Cardiac muscle cell (in vitro differentiated cells and primary cell): ENCODE measurements around the genes ARL3 and CYP17A1.

- RAMPAGE, long total RNA = no peak
- RRBS = no CpG with 5 or more reads among the region's 3 CpGs
Observed at GRCh38 chr10:101967999-101968662, 87.8 kb downstream of the ARMH3 start.

DNA sequence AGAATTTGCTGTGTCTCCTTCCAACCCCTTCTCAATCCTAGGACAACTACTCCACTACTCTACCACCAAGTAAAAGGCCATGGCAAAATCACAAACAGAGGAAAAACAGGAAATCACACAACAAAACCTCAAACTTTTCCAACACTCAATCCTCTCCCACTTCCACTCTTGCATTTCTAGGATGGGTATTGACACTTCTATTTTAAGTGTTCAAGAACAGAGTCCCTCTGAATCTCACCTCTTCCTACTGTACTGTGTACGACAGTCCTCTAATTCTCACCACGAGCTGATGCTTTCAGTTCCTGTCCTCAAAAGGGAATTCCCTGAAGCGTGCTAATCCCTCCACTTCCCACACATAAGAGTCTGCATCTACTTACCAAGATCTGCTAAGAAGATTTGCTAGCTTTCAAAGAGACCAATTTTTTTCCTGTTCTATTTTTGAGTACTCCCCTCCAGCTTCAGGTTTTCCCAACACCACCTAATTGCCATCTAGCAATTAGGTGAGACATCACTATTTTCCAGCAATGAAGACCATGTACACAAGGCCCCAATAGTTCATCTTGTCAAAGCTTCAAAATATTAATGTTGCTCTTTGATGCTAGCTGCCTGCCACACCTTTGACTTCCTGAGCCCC lies 54.5 kb downstream of the ARMH3 start:
- RAMPAGE, long total RNA = no peak
- RRBS = no CpG with 5 or more reads among the region's 3 CpGs

GRCh38 chr10:102017038-102017405 lies 39.0 kb downstream of the ARMH3 start:
- RAMPAGE, long total RNA = no peak
- RRBS = no CpG with 5 or more reads among the region's 3 CpGs

- RAMPAGE, long total RNA = no peak
- RRBS = 3% methylated on average over 25 of the region's 63 CpGs
Observed at GRCh38 chr10:102114230-102115306, 5.6 kb downstream of the LDB1 start.

- RAMPAGE, long total RNA = no peak
- RRBS = 5% methylated on average over 2 of the region's 13 CpGs
Observed at GRCh38 chr10:102117503-102118630, 2.3 kb downstream of the LDB1 start.

DNA sequence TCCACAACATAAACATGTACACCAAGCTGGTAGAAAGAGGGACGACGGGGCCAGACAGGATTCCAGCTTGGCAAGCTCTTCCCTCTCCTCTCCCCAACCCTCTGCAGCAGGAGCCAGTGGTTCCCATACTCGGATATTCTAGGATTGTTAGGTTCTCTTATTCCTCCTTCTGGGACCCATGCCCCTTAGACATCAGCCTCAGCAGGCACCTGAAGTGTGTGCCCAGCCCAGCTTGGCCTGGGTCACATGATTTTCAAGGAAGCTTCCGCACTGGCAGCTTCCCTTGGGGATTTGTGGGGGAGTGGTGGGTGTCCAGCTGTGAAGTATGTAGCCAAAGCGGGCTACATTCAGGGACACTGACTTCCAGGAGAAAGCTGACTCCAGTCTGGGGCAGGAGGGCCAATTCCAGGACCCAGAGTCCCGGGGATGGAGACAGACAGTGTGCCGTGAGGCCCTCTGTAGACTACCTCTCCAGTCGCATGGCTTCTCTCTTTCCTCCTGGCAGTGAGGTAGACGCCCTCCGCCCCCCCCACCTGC lies 1.3 kb downstream of the LDB1 start:
- RAMPAGE, long total RNA = no peak
- RRBS = no CpG with 5 or more reads among the region's 10 CpGs

DNA sequence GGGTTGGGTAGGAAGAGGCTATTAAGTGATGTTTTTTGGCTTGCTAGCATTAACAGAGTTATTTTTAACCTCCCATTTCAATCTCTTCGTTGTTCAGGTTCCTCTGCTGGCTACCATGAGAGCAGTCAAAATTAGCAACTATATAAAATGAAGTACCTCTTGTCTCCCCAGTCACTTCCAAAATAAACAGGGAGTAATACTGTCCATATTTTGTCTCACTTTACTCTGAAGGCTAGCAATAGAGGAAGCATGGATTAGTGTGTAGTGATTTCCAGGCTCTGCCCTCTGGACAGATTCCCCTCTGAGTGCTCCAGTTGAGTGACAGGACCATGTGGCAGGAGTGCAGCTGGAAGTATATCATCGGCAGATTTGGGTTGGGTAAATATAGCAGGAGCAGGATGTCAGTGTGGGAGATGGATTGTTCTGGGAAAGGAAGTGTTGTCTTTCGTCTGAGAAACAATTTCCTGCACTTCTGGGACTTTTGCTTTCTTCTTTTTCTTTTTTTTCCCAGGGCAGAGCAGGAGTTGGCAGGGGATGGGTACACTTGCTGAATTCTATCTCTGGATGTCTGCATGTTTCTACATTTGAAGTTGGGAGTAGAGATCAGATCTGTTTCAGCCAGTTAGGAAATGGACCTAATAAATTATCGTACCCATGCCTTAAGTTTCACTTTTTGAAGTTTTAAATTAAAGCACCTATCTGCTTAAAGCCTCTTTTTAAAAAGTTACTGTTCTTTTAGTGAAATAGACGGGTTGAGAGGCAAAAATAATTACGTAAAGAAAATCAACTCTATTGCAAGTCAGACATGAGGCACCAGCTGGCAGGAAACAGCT lies 35.4 kb downstream of the GBF1 start:
- RAMPAGE, long total RNA = no peak
- RRBS = no CpG with 5 or more reads among the region's 6 CpGs

DNA sequence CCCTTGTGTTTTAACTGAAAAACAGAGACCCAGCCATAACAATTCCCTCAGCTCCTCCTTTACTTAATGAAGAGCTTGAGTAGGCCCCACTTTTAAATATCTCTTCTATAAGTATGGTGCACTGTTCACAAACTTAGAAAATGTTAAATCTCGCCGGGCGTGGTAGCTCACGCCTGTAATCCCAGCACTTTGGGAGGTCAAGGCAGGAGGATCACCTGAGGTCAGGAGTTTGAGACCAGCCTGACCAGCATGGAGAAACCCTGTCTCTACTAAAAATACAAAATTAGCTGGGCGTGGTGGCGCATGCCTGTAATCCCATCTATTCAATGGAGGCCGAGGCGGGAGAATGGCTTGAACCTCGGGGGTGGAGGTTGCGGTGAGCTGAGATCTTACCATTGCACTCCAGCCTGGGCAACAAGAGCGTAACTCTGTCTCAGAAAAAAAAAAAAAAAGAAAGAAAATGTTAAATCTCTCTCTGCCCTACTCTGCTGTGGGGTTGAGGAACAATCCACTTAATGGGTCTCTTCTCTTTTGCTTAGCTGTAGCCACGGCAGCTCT lies 66.6 kb downstream of the GBF1 start:
- RAMPAGE, long total RNA = no peak
- RRBS = no CpG with 5 or more reads among the region's 12 CpGs

- RAMPAGE, long total RNA = no peak
- RRBS = 67% methylated on average over 1 of the region's 7 CpGs
Observed at GRCh38 chr10:102424945-102425414, 4.3 kb downstream of the FBXL15 start.

GRCh38 chr10:102431510-102432092 lies 773 bp downstream of the CUEDC2 start:
- RAMPAGE, long total RNA = no peak
- RRBS = no CpG with 5 or more reads among the region's 4 CpGs

- RAMPAGE, long total RNA = no peak
- RRBS = no CpG with 5 or more reads among the region's 7 CpGs
Observed at GRCh38 chr10:102434517-102434995, 2.2 kb upstream of the CUEDC2 start.

- RAMPAGE, long total RNA = no peak
- RRBS = 1% methylated on average over 29 of the region's 120 CpGs
Observed at GRCh38 chr10:102450287-102451274, 762 bp downstream of the C10orf95 start.

DNA sequence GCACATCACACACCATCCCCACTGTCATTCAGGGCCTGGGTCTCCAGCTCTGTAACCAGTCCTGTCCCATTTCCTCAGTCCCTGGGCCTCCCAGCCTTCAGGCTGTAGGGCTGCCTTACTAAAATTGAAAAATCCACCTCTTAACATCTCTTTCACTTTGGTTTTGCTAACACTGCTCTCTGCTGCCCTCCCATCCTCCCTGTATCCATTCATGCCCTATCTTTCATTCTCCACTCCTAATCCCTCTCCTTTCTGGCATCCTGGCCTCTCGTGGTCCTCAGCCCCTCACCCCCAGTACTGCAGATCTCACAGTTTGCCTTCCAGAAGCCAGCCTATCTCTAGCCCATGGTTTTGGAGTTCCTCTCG lies 13.2 kb upstream of the TRIM8 start:
- RAMPAGE, long total RNA = no peak
- RRBS = no CpG with 5 or more reads among the region's 2 CpGs

DNA sequence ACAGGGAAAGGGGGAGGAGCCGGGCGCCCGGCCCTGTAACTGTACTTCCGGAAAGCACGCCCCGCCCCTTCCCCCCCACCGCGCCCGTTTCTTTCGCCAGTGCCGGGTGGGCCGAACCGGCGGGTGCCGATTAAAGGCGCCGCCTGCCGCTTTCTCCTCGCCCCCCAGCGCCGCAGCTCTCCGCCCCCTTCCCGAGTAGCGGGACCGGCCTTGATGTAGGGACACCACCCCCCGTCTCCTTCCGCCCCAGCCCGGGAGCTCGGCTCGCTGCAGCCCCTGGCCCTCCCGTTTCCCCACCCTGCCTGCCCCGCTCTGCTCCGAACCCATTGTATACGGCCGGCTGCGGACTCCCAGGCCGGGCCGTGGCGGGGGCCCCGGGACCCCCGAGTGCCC lies 2.0 kb upstream of the TRIM8 start:
- RAMPAGE, long total RNA = no peak
- RRBS = 6% methylated on average over 30 of the region's 41 CpGs

GRCh38 chr10:102650472-102651497 lies 6.5 kb downstream of the TRIM8 start:
- RAMPAGE, long total RNA = no peak
- RRBS = 40% methylated on average over 1 of the region's 15 CpGs

DNA sequence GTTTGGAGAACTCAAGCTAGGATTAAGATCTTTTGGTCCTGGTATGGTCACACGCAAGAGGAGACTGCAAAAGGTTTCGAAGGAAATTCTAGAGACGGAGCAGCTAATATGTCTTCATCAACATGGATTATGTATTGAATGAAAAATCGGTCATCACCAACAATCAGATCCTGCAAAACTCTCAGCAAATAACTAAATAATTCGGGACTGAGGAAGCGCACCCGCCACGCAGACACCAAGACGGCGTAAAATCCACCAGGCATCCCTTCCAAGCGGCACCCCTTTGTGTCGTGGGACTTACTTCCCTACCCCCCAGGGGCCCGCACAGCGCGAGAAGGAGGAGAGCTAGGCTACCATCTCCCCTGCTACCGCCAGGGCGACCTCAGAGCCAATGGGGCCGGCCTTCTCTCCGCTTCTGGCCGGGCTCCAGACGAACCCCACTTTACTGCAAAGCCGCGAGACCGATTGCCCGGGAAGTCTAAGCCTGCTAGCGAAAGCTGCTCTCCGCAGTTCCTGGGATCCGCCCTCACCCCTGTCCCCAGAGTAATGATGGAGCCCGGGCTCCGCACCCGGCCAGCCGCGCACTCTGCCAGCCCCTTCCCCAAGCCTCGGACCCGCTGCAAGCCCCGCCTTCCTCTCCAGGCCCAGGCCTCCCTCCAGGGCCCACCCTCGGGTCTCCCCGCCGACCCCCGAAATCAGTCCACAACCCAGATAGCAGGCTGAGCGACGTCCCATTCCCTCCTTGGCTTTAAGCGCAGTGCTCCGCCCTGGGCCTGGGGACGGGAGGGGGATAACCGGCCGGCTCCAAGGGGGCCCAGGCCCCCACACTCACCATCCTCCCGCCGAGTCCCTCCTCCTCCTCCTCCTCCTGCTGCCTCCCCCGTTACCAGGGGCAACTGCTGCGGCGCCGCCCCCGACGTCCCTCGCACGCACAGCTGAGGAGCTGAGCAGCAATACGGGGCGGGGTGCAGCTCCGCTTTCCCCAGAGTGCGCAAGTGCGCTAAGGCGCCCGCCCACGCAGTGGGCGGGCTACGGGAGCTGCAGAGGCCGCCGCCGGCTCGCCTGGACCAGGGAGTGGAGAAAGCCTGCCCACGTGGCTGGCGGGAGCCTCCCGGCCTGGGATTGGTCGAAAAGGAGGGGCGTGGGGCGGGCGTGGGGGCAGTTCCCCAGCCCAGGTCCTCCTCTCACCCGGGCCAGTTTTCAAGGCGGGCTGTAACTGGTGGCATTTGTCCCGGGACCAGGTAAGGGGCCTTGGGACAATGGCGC lies at the start of gene ARL3:
TSS of gene ARL3 (minus strand) at position 957 of the 1,266 bp plus-strand sequence.
- RAMPAGE, long total RNA = start-site peak on the minus strand centred at position 879 of the sequence, 211 bp wide, 18,367 and 13,949 reads in 2 replicates; start-site peak on the plus strand centred at position 1,177 of the sequence, 86 bp wide, 48 and 87 reads in 2 replicates
- RRBS = 2% methylated on average over 18 of the region's 82 CpGs

DNA sequence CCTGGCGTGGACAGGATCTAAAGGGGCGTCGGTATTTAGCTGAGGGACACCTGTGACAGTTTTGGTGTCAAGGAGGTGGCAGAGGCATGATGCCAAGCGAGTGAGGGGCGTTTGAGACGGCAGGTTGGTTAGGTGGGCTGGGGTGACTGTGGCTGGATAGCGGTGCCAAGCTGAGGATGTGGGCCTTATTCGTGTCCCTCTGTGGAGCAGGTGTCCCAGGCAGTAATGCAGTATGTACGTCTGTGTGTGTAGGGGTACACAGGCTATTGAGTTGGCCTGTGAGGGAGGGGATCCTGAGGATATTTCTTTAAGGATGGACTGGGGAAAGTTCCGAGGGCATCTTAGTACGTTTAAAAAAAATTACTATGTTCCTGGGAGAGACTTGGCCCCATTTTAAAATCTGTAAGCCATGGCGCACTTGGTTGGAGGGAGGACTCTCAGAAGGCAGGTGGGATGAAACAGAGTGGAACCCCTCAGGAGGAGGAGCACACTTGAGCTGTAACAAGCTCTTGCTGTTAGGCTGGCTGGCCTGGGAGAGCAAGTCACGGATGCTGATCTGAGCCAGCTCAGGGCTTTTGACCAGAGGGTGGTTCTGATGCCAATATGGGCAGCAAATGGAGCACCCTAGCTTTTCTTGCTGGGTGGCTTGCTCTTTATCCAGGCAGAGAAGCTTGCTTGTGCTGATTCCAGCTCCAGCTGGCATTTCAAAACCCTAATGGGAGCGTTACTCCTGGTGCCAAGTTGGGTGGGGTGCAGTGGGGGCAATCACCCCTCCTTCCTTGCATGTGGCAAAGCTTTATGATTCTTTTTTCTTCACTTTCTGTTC lies 727 bp downstream of the WBP1L start:
- RAMPAGE, long total RNA = no peak
- RRBS = no CpG with 5 or more reads among the region's 14 CpGs

DNA sequence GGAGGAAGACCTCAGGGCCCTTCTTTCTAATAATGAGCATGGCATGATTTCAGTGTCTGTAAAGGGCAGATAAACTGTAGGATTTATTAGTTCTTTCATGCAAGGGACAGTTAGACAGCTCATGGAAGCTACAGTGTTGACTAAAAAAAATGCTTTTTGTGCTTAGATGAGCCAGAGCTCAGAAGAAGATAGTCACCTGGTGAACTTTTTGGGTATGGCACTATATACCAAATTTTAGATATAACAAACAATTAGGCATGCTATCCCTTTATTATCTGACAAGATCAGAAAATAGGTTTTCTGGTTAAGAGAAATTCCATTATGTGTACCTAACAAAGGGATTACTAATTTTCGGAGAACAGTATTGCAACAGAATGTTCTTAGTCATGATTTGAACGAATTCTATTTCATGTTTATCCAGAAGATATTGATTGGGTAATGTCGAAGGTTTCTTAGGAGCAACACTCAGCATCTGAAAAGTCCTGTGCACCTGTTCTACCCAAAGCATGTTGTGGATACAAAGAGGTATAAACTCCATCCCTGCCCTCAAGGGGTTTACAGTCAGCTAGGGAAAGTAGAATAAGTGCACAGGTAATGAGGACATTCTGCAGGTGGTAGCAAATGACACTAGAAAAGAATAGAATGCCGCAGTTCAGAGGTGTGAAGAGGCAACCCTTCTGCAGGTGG lies 36.5 kb downstream of the WBP1L start:
- RAMPAGE, long total RNA = no peak
- RRBS = no CpG with 5 or more reads among the region's 4 CpGs

DNA sequence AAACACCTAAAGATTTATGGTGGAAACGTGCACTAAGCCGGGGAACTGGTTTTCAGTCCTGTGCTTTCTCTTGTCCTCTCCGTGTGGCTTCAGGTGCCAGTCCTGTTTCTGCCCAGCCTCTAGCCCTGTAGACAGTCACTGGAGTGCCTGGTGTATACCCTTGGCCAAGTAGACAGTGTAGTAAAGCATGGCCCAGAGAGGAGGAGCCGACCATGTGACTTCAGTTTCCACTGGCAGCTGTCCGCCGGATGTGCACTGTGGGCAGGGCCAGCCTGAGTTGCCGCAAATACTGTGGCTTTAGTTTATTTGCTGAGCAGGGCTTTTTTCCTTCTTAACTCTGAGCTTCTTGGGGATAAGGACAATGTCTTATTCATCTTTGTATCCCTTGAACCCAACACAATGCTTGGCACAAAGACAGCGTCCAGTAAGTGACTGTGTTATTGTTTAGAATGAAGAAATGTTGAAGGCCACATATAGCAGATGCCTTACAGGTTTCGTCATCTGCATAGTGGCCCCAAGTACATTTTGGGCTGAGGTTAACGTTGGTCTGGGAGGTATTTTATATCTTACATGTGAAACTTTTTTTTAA lies 40.8 kb downstream of the CYP17A1 start:
- RAMPAGE, long total RNA = no peak
- RRBS = no CpG with 5 or more reads among the region's 10 CpGs

DNA sequence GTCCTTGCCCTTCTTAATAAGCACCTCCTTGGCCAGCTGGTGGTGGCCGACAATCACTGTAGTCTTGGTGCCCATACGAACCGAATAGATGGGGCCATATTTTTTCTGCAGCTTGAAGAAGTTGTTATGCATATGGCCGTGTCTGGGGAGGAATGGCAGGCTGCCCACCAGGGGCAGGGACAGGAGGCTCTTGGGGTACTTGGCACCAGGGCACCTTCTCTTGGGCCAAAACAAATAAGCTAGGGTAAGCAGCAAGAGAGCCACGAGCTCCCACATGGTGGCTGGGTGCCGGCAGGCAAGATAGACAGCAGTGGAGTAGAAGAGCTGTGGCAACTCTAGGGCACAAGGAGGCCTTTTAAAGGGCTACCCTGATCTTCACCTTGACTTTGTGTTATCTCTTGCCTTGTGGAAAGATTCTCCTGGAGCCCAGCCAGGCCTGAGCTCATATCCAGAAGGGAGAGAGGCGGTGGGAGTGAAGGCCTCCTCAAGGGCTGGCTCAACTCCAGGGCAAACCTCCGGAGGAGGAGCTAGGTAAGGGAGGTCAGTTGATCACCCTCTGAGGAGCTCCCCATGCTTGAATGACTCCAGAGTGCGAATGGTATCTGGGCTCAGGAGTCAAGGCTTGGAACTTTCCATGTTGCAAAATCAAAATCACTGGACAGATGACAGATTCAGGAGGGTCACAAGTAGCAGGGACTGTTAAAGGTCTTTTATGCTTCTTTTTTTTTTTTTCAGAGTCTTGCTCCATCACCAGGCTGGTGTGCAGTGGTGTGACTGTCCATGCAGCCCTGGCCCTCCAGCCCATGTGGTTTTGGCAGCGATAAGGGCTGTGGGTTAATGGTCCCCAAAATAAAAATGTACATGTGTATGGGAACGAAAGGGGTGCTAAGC lies at the start of gene CYP17A1:
TSS of gene CYP17A1 (minus strand) at position 328 of the 891 bp plus-strand sequence.
- RAMPAGE, long total RNA = no peak
- RRBS = no CpG with 5 or more reads among the region's 11 CpGs